Ascending aorta (tissue), 1 donor: ENCODE measurements around a stretch of chr4.

- PRO-cap, result no peak
Measured at GRCh38 chr4:139452020-139452423, 1.9 kb upstream of the RAB33B start.

DNA sequence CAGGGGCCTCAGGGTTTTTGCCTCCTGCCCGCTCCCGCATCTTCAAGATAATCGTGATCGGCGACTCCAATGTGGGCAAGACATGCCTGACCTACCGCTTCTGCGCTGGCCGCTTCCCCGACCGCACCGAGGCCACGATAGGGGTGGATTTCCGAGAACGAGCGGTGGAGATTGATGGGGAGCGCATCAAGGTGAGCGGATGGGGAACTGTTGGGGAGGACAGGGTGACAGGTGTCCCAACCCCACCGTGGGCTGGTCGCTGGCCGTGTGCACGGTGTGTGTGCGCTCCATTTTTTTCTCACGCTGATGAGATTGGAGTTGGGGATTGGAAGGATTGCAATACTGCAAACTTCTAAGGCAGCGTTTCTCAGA lies 319 bp downstream of the RAB33B start:
- PRO-cap, result no peak

DNA sequence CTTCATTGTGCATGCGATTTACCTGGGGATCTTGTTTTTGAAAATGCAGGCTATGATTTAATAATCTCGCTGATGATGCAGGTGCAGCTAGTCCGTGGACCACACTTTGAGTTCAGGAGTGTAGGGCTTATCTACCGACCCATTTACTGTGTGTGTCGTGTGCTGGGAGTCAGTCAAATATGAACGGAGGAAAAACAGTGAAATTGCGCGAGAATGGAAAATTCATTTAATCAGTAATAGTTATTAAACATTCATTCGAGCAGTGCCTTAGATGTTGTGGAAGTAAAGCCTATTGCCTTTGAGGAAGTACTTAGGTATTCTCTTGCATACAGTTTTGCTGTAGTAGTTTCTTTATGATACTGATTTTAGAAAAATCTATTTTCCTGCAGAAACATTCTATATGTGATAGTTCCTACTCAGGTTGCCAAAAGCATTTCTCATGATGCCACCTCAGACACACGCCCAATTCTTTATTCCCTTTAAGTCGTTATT lies 751 bp downstream of the RAB33B start:
- PRO-cap, result no peak

- PRO-cap, result no peak
Measured at GRCh38 chr4:139568409-139569225, 12.6 kb upstream of the SETD7 start.

DNA sequence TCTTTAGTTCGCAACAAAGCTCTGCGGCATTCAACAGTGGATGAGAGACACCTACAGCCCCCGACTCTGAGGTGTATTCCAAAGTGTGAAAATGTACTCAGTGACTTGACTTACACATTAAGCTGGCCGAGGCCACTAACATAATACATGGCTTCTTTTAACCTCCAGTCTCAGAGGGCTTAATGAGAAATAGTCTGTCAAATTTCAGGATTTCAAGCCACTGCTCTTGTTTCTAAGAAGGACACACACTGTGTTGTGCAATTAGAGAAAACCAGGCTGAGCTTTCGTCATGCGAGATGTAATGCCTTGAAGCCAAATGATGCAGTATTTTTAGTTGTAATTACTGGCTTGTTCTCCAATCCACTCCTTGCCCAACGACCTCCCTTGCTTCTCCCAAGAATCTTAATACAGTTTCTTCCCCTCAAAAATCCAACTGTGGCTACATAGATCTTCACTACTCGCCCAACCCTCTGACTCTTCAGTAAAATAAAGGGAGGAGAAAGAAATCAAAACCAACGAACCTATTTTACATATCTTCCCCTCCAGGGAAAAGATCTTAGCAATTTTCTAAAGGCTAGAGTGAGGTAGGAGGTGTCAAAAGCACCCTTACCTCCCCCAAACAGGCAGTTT lies 68.5 kb downstream of the MGST2 start:
- PRO-cap, result unidirectional peak, plus-strand start at position 358 of the sequence

GRCh38 chr4:139762434-139763180 lies 97.0 kb downstream of the MGST2 start:
- PRO-cap, result no peak

- PRO-cap, result no peak
Measured at GRCh38 chr4:139786832-139787439, 121.3 kb downstream of the MGST2 start.

GRCh38 chr4:139849202-139849617 lies 183.6 kb downstream of the MGST2 start:
- PRO-cap, result no peak

DNA sequence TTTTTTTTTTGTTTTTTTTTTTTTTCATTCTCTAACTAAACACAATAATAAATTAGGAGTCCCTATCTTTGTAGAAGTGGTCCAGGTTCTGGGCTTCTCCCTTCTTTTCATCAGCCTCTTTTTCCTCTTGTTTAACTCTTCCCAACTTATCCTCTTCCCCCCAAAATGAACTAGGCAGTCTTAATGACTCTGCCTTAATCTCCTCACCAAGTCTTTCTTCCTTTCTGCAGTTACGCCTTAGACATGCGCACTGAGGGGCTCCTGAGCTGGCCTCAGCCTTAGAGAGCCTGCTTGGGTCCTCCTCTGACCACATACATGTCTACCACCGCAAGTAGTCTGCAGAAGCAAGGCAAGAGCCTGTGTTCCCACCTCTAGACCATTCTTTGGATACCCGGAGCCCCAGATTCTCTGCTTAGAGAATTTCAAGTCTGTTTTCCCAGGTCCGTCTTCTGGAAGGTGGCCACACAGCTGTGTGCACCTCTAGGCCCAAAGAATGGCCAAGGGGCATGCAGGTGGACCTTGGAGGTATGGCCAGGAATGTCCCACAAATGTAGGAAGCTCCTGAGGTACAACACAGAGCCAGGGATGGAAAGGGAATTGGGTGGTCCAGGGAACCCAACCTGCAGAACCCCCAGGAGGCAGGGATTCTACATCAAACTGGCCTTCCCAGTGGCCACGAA lies 200.0 kb downstream of the MGST2 start:
- PRO-cap, result no peak

DNA sequence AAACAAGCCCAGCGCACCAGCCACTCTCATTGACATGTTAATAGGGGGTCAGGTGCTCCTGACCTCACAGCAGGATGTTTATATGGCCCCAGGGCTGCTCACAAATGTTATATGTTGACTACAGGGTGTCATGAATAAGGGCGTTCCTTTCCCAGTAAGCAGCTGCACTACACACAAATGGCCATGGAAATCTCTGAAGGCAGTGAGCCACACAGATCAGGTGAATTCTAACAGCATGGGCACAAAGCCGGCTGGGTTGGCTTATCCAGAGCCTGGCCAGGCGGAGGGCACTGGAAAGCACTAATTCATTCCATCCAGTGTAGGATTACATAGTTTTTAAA lies 209.9 kb downstream of the MGST2 start:
- PRO-cap, result no peak

DNA sequence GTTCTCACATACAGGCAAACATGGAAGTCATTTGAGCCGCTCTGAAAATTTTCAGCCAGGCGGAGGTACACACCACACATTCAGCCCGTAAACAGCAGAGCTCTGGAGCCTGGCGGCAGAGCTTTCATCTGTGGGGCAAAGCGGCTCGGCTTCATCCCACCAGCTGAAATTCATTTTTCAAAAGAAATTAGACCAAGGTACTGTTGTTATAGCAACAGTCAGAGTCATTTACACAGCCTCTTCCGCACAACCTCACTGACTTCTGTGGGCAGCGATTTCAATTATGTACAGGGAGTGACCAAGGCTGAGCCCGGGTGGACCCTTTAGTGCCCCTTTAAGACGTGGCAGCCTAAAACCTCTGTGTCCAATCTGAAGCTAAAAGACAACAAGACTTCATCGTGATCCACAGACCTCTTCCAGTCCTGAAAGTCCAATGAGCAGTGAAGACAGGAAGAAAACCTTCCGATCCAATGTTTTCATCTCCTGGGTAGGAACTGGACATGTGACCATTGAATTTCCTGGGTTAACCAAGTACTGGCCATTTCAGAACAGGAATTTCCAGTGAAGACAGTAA lies 237.0 kb downstream of the MGST2 start:
- PRO-cap, result no peak

DNA sequence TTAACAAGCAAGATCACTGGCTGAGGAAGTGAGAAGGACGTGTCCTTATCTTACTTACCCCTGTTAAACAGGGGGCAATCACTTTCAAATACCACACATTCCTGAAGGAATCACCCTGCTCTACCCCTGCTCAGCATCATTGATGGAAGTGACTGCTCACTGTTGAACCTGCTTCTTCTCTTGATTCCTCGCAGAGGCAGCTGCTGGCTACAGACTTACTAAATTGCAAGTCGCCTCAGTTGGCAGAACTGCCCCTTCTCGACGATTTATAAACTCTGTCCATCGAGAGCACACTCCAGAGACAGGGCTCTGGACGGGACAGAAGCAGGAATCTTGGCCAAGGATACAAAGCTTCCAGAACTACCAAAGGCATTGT lies 165.2 kb downstream of the MAML3 start:
- PRO-cap, result no peak

GRCh38 chr4:140057791-140058267 lies 96.2 kb downstream of the MAML3 start:
- PRO-cap, result no peak

- PRO-cap, result no peak
Measured at GRCh38 chr4:140117324-140117688, 36.7 kb downstream of the MAML3 start.

DNA sequence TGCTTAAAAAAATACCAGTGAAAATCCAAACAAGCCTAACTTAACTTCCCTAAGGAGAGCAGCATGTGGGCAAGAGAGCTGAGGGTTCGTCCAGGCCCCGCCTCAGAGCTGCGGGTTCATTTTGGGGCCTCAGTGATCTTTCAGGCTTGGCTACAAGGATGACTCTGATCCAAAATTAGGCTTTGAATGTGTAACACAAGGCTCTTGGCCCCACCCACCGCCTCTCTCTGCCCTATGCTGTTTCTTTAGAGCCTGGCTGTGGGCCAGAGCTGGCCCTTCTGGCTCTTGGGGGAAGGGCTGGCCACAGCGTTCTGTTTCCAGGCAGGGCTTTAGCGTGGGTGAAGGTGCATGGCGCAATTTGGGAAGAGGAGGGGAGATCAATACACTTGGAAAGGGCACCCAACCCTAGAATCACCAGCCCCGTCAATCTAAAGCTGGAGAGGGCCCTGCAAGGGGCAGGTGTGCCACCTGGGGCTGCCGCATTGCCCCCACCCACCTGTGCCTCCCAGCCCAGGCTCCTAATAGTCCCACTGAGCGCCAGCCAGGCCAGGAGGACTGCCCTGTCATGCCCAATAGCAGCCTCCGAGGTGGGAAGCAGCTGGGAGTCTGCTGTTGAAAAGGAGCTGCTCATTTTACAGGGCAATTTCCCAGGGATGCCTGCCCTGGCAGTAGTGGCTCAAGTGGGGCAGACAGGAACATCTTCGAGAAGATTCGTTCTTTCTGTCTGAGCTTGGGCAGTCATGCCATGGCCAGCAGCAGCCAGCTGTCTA lies 84.5 kb upstream of the MAML3 start:
- PRO-cap, result no peak

DNA sequence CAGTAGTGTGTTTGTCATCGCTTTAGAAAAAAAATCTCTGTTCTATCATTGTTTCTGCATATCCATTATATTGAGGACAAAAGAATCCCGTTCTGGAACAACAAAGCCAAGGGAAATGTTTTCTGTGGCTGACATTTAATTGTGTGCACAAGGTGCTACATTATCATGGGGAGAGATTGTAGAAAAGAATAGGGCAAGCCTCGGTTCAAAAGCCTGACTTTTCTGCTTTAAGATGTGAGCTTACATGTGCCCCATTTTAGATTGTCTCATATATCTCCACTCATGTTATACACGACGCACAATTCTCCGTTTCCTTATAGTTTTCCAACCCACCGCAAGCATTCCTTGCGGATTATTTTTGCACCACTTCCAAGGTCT lies 99.5 kb upstream of the MAML3 start:
- PRO-cap, result no peak

DNA sequence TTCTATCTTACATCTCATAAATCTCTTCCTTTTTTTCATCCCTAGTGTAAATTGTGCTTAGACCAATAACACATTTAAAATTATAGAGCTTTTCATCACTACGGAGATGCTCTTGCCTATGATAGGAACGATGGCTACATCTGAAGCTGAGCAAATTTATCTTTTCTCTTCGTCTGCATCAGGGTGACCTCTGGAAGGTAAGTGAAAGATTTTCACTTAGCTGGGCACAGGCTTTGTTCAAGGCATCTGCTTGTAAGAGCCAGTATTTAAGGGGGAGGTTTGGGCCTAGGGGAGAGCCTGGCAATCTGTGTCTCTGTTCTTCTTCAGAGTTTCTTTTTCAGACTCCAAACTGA lies 103.2 kb upstream of the MAML3 start:
- PRO-cap, result no peak

DNA sequence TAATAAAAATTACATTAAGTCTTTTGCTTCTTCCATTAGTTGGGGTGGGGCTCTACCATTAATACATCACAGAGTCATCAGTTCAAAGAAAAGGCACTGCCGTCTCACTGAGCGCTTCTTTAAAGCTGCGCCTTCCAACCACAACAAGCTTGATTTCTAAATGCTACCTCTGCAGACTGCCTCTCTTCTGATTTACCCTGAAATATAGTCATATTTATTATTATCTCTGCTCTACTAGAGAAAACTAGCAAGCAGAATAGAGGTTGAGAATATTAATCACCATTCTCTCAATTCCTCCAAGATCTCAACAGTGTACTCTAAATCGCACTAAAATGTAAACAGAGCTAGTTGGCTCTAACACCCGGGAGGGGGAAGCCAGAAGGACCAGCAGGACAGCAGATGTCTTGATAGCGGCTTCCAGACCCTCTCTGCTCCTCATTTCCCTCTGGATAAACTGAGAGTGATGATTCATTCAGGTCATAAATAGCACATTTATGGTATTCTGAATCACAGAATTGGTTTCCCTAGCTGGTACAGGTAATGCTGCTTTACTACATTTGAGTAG lies 82.6 kb downstream of the TBC1D9 start:
- PRO-cap, result no peak

DNA sequence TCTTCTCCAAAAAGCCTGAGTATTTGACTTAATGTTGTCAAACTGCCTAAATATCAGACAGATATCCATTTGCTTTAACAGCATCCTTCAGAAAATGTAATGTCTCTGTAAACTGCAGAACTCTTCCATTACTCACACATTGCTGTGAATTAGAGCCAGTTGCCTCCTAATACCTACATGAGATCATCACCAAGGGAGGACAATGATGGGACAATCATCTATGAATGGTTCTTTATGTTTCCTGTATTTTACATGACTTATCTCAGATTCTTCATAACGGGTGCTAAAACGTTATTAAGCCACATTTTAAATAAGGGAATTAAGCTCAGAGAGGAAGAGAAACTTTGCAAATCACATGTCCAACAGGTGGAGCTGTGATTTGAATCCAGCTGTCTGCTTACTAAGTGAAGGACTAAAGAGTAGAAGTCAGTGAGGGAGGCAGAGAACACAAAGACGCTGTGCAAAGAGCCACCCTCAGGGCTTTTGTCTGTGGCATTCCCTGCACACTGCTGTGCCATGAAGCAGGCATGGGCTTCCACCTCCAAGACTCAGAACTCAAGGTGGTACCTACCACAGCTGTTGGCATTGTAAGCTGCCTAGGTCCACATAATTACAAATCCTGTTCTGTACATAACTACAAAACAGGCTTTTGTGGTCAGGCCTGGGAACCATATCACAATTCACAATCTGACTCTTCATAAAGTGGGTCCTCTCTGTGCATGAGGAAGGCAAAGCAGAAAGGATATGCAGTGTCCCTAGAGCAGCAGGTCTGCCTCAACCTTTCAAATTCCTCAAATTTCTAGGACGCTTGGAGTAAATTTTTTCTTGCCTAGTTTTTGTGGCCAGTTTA lies 12.9 kb downstream of the TBC1D9 start:
- PRO-cap, result no peak

- PRO-cap, result no peak
Measured at GRCh38 chr4:141131726-141132064, 1.6 kb downstream of the RNF150 start.